ENCODE measurements around a stretch of chr13.

DNA sequence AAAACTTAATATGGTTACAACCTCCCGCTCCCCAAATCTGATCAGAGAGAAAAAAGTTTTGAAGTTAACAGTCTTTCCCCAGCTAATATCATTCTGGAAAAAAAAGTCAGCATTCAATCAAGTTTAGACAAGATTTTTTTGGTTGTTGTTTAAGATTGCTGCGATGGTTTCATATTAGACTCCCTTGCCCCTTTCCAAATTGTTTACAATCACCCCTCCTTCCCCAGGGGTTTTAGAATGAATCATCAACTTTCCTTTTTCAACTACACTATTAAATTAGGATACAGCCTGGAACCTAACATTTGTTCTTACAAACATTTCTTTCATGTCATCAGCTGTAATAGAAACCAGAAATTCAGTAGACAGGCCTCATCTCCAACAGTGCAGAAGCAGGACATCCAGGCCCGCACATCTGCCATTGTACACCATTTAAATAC, 44.4 kb upstream of the WDFY2 start:
- PRO-cap, result no peak

GRCh38 chr13:51551981-51552572, 32.2 kb upstream of the WDFY2 start:
- PRO-cap, result no peak

GRCh38 chr13:51729804-51730664, 73.9 kb downstream of the DHRS12 start:
- PRO-cap, result unidirectional peak, minus-strand start at chr13:51729940

GRCh38 chr13:51752656-51753360, 51.2 kb downstream of the DHRS12 start:
- PRO-cap, result no peak

GRCh38 chr13:51760353-51761144, 43.4 kb downstream of the DHRS12 start:
- PRO-cap, result no peak

DNA sequence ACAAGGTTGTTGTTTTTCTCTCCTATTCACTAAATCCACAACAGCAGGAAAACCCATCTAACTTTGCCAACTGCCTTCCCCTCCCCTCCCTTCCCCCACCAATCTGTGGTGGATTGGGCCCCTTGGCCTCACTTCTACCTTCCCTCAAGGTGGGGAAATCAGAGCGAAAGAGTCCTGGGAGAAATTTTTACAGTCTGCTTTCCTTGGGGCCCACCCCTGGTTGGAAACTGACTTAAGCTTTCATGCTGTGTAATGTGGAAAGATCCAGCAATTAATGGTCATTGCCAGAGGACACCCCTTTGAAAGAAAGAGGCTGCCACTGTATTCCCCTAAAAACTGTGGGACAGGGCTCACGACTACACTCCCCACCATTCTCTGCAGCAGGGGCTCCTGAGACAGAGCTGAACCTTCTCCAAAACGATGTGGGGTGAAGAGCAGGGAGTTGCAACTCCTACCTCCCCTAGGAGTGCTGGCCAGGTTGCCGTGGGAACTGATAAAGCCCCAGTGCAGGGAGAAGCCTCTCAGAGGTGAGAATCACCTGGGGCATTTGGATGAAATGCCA, 1.2 kb downstream of the DHRS12 start:
- PRO-cap, result no peak

- PRO-cap, result no peak
Observed at GRCh38 chr13:51950621-51951225, 60.5 kb downstream of the ATP7B start.

- PRO-cap, result bidirectional peak, plus-strand start at chr13:51955402, minus-strand start at chr13:51955275
Observed at GRCh38 chr13:51955030-51955603, 56.1 kb downstream of the ATP7B start.

GRCh38 chr13:51995873-51996555, 15.2 kb downstream of the ATP7B start:
- PRO-cap, result bidirectional peak, plus-strand start at chr13:51995942, minus-strand start at chr13:51995733; unidirectional peak, minus-strand start at chr13:51995981

- PRO-cap, result no peak
Observed at GRCh38 chr13:51999024-51999513, 12.2 kb downstream of the ATP7B start.

DNA sequence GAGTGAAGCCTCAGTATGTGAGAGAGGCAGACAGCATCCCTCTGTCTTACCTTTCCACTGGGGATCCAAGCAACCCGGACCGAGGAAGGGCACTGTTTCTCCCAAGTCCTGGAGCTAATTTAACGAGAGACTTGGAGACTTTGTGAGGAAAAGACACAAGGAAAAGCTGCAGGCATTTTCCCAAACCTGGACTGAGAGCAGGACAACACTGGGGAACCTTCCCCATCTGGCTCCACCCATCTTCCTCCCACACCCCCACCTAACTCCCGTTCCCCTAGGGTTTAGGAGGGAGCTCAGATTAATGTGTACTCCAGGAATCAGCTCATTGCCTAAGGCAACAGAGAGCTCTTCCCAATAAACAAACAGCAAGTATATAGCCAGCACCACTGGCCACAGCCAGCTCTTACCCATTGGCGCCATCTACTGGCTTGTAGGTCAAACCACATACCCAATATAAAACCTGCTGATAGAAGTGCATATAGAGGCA, 76.6 kb upstream of the NEK3 start:
- PRO-cap, result no peak

- PRO-cap, result no peak
Observed at GRCh38 chr13:52275558-52275864, 116.1 kb upstream of the NEK3 start.

GRCh38 chr13:52407426-52407724, 1.4 kb upstream of the THSD1 start:
- PRO-cap, result no peak

GRCh38 chr13:52569923-52570635, 72.2 kb upstream of the HNRNPA1L2 start:
- PRO-cap, result no peak

- PRO-cap, result no peak
Observed at GRCh38 chr13:52845938-52846865, 2.2 kb downstream of the PCDH8 start.

- PRO-cap, result no peak
Observed at GRCh38 chr13:52880289-52880672, 31.8 kb upstream of the PCDH8 start.

DNA sequence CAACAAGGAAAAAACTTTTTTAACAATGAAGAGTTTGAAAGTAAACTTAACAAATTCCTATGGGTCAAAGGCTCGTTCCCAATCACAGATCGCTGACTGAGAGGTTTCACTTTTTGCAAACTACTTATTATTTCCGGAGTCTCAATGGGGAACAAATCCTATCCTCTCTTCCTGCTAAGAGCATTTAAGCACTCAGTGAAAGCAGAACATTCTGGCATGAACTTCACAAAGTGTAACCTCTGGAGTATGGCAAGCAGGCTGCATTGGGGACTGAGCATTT, 484.5 kb downstream of the OLFM4 start:
- PRO-cap, result no peak

- PRO-cap, result no peak
Observed at GRCh38 chr13:55660031-55660633, 1480.6 kb upstream of the PRR20A start.

- PRO-cap, result no peak
Observed at GRCh38 chr13:56735875-56736495, 404.7 kb upstream of the PRR20A start.

DNA sequence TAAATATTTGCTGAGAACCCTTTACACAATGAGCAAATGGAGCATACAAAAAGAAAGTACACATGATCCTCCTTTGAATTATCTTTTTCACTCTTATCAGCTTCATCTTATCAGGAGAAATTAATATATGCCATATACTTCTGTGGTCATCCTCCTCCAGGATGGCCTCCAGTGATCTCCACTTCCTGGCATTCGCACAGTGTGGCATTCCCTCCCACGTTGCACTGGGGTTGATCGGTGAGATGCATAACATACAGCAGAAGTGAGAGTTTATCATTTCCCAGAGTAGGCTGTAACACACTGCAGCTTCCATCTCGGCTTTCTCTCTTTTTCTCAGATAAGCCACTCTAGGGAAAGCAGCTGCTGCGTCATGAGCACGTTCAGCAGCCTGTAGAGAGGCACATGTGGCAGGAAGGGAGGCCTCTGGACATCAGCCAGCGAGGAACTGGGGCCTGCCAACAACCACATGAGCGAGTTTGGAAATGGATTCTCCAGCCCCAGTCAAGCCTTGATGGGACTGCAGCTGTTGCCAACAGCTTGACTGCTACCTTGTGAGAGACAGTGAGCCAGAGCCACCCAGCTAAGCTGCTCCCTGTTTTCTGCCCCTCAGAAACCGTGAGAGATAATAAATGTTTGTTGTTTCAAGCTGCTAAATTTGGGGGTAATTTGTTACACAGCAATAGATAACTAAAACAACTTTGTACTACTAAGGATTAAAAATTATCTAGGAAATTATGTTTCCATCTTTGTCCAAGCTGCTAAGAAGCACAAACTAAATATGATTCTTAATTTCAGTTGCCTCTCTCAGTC, 807.0 kb downstream of the DIAPH3 start:
- PRO-cap, result no peak